Omental fat pad (tissue), 4 donors: ENCODE data around the genes TBC1D5, KCNH8 and PP2D1.

DNA sequence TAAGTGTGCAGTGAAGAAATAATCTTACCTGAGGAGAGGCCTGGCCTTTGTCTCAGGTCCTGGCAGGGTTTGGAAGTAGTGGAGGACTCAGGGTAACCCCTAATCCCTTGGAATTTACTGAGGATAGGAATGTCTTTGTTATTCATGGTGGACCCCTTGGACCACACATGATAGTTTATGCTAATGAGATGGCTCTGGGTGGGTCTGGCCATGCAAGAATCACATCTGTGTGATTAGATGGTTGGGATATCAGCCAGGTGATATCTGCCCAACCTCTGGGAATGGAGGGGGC, 65.0 kb upstream of the DAZL start:
- PRO-cap, result no peak
- RAMPAGE, long total RNA, 4 experiments, result no peak in any of the 4 experiments

GRCh38 chr3:16883114-16883404, 1.7 kb upstream of the PLCL2 start:
- PRO-cap, result no peak
- RAMPAGE, long total RNA, 4 experiments, result no peak in any of the 4 experiments

DNA sequence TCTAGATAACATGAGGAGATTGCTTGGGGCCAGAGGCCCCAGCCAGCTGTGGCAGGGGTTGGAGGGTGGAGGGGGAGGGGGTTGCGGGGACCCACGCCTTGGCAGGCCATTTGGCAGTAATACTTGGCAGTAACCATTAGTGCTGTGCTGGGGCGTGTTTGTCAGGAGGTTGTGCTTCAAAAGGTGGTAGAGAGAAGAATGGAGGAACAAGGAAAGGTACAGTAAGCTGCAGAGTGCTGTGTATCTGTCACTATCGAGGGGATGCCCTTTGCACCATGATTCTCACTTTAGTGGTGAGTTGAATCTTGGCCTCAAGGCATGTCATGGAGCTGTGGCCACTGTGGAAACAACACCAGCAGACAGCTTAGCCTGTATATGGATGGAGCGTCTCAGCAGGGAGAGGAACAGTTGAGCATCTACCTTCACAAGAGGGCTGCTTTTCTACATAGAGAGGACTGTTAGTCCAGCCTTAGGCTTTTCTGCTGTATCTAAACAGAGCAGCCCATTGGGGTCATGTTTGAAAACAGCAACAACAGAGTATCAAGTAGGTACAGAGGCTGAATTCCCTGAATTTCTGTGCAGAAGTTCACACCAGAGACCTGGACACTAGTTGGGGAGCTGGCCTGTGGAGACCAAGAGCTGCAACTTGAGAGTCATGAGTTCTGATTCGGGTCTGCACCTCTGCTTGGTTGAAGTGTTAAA, 14.3 kb downstream of the PLCL2 start:
- PRO-cap, result no peak
- RAMPAGE, long total RNA, 4 experiments, result no peak in any of the 4 experiments

DNA sequence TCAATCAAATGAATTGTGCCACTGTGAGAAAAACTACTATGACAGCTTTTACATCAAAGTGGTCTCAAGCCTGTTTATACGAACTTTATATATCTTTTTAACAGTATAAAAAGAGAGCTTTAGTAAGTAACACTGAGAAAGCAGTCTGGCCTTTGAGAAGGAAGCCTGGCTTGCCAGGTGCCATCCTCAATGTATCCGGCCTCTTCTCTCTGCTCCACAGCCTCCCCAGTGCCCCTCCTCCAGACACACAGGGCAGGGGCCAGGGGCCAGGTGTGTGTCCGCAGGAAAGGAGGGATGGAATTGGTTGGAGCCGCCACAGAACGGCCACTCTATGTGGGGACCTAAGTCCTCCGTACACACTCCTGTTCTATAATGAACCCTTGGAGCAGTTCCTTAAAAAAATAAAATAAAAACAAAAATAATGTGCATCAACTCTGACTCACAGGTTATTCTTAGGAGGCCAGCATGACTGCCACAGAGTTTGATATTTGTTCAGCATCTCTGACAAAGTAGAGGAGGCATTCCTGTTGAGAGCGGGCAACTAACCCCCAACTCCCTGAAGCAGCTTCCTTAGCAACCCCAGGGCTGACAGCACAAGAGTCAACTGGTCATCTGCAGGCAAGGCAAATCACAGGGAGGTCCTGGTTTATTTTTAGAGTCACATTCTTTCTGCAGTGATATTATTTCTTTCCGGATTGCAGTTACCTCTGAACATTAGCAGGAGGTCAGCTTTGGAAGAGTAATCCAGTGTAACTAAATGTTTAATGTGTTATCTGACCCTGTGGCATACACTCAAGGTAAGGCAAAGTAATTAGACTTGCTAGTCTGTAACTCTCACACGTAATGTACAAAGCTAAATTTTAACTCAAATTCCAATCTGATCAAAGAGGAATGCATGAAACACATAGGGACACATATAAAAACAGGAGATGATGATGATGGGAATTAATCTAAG, 272.8 kb downstream of the PLCL2 start:
- PRO-cap, result no peak
- RAMPAGE, long total RNA, 4 experiments, result no peak in any of the 4 experiments

GRCh38 chr3:17502764-17503325, 239.6 kb downstream of the TBC1D5 start:
- PRO-cap, result no peak
- RAMPAGE, long total RNA, 4 experiments, result no peak in any of the 4 experiments

DNA sequence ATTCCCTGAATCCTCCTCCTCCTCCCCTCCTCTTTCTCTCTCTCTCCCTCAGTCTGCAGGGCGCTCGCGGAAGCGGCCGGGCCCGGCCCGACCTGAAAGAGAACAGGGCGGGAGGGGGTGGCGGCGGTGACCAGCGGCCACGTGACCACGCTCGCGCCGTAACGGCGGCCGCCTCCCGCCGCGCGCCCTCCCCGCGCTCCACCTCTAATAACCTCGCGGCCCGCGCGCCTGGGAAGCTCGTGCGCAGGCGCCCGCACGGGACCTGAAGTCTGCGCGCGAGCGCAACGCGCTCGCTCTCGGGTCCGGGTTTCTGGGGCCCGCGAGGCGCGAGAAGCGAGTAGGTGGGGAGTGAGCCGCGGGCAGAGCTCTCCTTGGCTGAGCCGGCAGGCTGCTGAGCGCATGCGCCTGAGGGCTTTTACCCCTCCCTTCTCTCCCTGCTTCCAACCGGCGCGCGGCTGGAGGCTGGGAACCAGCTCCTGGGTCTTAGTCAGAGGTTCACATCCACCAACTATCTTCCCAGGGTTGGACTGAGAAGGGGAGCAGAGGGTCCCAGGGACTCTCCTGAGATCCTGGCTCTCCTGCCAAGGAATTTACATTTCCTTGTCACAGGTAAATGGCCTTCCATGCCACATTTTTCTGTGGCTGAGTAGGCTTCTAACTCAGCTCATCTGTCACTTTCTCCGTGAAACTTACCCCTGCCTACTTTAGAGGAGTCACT, at the start of gene TBC1D5:
TBC1D5 (minus strand) TSS at position 122 of the 718 bp plus-strand sequence.
- PRO-cap, result unidirectional peak, minus-strand start at position 104 of the sequence
- RAMPAGE, long total RNA, 4 experiments, result start-site peak on the minus strand in 3 of 4 experiments, centred at positions 79 to 98 of the sequence, 209 to 750 reads per replicate

GRCh38 chr3:18445456-18445999, 20.4 kb upstream of the SATB1 start:
- PRO-cap, result no peak
- RAMPAGE, long total RNA, 4 experiments, result no peak in any of the 4 experiments

DNA sequence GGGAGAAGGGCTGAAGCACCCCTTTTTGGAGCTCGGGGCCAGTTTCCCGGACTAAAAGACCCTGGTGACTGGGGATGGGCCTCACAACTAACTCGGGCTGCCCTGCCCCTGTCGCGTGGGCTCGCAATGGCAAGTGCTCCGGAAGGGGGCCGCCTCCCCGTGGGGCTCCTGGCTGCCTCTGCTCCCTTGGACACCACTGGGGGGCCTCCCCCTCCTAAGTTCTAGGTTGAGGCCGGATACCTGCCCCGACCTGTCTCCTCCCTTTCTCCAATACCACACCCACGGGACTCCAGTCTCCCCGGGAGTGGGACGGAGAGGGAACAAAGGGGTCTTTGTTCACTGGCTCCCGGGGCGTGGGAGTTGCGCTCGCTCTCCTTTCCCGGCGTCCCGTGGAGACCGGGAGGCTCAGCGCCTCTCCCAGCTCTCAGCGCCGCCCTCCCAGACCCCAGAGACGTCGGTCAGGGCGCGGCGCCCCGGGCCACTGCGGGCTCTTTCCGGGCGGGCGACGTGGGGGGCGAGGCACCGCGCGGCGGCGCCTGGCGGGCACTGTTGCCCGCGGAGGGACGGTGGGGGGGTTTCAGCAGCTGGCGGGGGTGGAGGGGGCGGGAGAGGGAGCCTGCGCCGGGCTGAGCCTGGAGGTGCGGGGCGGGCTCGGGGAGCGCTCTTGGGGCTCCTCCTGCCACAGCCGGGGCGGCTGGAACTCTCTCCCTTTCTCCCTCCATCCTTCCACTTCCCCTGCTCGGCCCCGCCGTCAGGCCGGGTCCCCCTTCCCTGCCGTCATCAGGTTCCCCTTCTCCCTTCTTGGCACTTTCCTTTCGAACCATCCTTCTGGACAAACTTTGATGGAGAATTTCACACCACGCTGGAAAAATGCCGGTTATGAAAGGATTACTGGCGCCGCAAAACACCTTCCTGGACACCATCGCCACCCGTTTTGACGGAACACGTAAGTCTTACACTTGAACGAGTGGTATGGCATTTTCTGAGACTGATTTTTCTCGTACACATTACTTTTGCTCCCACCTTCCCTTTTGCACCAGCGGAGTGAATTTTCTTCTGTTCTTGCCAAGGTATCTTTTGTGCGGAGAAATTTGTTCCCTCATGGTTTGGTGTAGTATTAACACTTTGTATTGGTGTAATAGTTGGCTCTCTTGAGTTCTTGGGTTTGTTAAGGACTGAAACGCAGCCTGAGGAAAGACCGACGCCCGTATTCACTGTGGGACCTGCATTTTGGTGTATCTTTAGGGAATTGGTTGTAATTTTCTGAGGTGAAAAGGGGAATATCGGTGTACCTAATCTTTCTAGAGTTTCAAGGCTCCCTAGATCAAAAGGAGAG, at the start of gene KCNH8:
KCNH8 (plus strand) TSS at position 661 of the 1,336 bp plus-strand sequence.
- PRO-cap, result no peak
- RAMPAGE, long total RNA, 4 experiments, result no peak in any of the 4 experiments

DNA sequence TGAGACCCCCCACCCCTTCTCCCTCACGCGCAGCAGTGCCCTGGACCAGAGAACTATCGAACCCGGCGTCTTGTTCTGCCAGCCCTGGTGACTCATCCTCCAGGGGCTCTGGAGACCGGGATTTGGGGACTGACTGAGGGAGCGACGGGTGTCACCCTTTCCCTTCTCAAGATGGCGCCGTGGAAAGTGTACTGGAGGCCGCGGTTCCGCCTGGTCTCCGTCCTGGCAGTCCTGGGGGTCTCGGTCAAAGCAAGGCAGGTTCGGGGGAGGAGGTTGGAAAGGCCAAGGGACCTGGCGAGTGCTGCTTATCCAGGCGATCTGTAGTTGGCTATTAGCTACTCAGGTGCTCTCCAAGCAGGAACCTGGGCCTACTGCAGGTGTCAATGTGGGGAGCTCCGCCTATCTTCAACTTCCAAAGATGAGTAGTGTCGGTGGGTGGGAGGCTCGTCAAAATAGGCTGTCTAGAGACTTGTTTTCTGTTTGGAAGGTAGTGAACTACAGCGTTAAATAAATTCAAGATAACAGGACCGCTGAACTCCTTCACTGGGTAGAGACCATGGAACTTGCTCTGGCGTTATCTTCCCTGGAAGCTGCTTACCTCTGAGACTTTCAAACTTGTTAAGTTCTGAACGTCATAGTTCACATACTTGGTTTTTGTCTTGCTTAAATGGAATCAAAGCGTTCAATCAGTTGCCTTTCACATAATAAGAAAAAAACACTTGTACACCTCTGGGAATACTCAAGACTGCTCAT, 889 bp downstream of the RAB5A start:
- PRO-cap, result no peak
- RAMPAGE, long total RNA, 4 experiments, result no peak in any of the 4 experiments

DNA sequence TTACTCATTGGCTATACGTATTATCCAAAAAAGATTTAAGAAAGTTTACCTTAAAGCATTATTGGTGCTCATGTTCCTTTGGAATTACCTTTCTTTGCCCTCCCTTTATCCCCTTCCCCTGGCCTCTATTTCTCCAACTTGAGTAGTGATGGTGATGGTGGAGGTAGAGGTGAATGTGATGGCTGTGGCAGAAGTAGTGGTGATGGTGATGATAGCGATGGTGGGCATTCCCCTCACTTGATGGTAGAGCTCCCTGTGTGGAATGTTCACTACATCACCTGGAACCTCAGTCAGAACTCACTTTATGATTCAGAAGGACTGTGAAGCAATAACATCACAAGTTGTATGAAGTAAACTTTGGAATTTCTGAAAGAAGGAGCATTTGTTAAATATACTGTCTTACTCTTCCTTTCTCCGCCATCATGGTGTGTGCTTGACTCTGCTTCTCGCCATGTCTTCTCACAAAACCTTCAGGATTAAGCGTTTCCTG, at the start of gene PP2D1:
PP2D1 (minus strand) TSS at position 264 of the 490 bp plus-strand sequence.
- PRO-cap, result no peak
- RAMPAGE, long total RNA, 4 experiments, result no peak in any of the 4 experiments

- PRO-cap, result no peak
- RAMPAGE, long total RNA, 4 experiments, result no peak in any of the 4 experiments
Observed at GRCh38 chr3:20040566-20041157, 416 bp downstream of the KAT2B start.

GRCh38 chr3:21705742-21706022, 45.3 kb downstream of the ZNF385D start:
- PRO-cap, result no peak
- RAMPAGE, long total RNA, 4 experiments, result no peak in any of the 4 experiments

DNA sequence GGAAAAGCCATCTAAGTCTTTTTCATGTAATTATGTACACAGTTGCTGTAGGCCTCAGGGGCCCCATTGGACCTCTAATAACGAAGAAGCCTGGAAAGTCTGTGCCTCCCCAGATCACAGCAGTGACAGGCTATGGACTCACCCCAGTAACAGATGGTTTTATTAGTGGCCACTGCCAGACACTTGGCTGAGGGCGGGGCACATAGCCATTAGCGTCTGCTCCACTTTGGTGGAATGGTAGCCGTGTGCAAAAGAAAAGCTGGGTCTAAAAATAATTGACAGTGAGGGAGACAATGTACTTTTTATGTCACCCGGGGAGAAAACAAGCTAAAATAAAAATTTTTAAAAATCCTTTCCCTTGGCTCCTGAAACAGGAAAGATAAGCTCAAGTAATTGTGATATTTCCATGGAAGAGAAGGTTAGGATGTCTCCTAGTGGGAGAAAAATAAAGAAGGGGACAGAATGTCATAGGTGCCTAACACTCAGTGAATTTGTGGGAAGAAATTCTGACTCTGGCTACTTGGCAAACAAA, 44.3 kb upstream of the ZNF385D start:
- PRO-cap, result no peak
- RAMPAGE, long total RNA, 4 experiments, result no peak in any of the 4 experiments

DNA sequence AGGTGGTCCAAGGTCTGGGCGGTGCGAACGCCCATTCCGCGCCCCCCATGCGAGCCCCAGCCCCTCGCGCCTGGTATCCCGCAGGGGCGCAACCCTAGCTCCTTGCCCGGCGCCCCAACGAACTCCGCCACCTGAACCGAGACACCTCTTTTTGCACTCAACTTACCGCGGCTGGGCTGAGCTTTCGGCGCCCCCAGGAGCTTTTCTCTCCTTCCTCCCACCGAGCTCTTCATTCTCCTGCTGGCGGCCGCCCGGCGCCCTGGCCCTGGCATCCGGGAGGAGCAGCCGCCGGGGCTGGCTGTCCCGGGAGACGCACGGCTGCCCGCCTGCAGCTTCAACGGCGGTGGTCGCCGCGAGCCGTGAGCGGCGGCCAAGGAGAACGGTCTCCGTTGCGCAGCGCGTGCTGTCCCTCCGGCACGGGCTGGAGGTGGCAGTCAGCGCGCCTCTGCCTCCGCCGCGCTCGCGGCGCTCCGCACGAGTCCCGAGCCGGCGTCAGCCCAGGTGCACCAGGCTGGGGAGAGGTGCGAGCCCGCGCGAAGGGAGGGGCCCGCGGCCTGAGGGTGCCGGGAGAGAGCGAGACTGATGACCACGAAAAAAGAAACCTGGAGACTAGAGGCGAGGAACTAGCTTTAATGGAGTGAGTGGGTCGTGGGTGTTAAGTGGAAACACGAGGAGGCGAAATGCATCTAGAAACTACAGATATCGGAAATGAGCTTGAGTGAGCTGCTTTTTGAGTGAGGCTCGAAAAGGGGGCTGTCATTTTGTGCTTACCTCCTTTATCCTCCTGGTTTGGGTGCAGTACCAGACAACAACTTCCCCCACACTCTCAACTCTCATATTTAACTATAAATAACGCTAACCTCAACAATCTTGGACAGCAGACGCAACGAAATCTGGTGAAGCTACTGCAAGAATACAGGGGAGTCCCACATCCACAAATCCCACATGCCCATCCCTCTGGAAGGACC, 621.6 kb upstream of the ZNF385D start:
- PRO-cap, result no peak
- RAMPAGE, long total RNA, 4 experiments, result no peak in any of the 4 experiments

DNA sequence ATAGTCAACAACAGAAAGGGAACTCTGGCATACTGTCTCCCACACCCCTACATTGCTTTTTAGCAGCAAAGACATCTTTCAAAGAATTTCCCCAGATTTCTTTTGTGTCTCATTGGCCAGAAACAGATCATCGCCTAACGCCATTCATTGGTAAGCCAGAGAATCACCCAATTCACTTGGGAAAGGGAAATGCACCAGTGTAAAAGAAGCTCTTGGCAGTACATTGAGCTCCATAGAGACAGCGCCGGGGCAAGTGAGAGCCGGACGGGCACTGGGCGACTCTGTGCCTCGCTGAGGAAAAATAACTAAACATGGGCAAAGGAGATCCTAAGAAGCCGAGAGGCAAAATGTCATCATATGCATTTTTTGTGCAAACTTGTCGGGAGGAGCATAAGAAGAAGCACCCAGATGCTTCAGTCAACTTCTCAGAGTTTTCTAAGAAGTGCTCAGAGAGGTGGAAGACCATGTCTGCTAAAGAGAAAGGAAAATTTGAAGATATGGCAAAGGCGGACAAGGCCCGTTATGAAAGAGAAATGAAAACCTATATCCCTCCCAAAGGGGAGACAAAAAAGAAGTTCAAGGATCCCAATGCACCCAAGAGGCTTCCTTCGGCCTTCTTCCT, 630.6 kb upstream of the ZNF385D start:
- PRO-cap, result no peak
- RAMPAGE, long total RNA, 4 experiments, result start-site peak on the plus strand in 4 of 4 experiments, centred at positions 228 to 232 of the sequence, 405 to 1,328 reads per replicate

- PRO-cap, result no peak
- RAMPAGE, long total RNA, 4 experiments, result no peak in any of the 4 experiments
Observed at GRCh38 chr3:23348740-23349289, 145.7 kb downstream of the UBE2E2 start.

DNA sequence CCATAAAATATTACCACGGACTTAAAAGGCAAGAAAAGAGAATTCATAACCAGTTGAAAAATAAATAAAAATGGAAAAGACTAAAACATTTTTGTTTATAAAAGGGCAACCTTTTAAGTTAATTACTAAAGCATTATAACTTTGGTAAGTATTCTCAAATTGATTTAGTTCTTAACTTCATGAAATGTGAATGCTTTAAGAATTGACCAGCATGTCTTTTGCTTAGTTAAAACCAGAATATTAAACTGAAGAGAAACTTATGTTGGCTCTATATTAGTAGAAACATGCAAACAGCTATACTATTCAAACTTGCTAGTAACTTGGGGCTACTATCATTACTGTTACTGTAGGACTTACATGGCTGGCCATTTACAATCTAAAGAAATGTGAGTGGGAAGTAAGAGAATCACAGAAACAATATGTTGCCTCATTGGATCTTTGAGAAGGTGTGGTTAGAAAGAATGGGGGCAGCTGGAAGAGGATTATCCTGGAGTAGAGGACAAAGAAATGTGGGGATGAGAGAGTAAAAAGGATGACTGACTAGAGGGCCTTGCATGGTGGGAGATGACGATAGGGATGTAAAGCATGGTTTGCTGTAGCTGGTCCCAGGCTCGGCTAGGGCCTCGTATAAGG, 254.5 kb upstream of the UBE2E1 start:
- PRO-cap, result no peak
- RAMPAGE, long total RNA, 4 experiments, result no peak in any of the 4 experiments

DNA sequence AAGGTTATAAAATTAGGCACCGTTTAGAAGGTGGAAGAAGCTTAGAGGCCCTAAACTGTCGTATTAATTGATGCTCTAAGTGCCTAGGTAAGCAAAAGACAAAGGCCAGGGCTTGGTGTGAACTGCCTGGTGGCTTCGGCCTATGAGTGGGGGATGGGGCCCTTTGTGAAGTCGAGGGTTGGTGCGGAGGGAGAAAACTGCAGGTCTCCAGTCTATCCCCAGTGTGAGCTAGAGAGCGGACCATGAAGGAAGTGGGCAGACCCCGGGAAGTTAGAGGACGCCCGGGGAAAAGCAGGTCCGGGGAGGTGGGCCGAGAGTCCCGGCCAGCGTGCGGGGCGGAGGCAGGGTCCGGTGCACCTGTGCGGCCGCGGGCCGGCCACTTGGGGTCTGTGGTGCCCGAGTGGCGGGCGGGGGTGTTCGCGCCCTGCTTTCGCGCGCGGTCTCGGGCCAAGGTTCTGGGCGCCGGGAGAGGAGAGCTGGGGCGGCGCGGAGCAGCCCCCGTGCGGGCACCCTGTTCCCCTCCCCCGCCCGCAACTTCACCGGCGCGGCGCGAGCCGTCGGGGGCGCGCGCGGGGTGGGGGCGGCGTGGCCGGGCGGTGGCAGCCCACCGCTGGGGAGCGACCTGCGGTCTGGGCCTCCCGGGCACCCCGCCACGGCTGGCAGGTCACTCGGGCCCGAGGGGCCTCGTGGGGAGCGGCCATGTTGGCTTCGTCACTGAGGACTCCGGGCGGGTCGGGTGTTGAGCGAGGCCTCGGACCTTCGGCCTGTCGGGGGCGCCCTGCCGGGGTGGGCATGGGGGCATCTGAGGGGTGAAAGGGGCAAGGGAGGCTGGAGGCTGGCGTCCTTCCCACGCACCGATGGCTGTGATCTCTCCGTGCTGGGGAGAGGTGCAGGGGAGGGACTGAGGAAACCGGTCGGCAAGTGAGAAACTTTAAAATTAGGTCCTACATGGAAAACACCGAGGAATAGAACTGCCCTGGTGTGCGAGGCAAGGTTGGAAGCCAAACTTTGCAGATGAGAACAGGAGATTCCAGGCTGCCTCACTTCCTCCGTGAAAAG, 4.8 kb downstream of the UBE2E1 start:
- PRO-cap, result no peak
- RAMPAGE, long total RNA, 4 experiments, result no peak in any of the 4 experiments

GRCh38 chr3:23945498-23945716, 321 bp downstream of the NR1D2 start:
- PRO-cap, result no peak
- RAMPAGE, long total RNA, 4 experiments, result no peak in any of the 4 experiments

GRCh38 chr3:23961842-23962797, 17.0 kb downstream of the NR1D2 start:
- PRO-cap, result no peak
- RAMPAGE, long total RNA, 4 experiments, result no peak in any of the 4 experiments